Peritoneum (tissue), 1 donor: ENCODE measurements around the genes PPIA and NACAD.

DNA sequence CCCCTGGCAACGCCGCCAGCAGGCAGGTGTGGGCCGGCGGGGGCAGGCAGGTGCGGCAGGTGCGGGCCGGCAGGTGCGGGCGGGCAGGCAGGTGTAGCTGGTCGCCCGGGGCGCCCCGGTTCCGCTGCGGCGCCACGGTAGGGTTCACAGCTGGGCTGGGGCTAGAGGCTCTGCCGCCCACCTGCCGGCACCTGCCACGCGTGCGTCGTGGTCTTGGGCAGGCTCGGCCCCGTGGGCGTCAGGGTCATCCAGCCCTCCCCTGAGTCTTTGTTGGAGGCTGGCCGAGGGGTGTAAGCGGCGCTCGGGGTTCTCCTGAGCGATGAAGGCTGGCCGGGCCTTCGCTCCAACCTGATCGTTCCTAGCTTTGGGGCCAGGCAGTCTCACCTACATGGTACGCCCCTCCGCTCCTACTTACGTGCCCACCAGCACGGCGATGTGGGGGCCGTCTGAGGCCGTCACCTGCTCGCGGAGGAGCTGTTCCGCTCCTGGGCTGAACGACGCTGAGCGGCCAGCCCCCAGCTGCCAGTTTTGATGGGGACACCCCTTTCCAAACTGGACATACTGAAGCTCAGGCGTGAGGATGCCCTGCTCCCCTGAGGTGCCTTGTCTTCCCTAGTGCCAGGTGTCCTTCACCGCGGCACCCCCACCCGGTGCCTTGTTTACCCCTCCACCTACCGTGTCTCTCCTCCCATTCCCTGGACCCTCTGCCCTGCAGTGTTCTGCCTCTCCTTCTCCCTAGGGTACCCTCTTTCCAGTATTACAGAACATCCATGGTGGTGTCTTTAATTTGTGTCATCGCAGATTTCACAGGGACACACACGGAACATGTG is 582 bp downstream of the ZMIZ2 start:
- PRO-cap, result no peak

DNA sequence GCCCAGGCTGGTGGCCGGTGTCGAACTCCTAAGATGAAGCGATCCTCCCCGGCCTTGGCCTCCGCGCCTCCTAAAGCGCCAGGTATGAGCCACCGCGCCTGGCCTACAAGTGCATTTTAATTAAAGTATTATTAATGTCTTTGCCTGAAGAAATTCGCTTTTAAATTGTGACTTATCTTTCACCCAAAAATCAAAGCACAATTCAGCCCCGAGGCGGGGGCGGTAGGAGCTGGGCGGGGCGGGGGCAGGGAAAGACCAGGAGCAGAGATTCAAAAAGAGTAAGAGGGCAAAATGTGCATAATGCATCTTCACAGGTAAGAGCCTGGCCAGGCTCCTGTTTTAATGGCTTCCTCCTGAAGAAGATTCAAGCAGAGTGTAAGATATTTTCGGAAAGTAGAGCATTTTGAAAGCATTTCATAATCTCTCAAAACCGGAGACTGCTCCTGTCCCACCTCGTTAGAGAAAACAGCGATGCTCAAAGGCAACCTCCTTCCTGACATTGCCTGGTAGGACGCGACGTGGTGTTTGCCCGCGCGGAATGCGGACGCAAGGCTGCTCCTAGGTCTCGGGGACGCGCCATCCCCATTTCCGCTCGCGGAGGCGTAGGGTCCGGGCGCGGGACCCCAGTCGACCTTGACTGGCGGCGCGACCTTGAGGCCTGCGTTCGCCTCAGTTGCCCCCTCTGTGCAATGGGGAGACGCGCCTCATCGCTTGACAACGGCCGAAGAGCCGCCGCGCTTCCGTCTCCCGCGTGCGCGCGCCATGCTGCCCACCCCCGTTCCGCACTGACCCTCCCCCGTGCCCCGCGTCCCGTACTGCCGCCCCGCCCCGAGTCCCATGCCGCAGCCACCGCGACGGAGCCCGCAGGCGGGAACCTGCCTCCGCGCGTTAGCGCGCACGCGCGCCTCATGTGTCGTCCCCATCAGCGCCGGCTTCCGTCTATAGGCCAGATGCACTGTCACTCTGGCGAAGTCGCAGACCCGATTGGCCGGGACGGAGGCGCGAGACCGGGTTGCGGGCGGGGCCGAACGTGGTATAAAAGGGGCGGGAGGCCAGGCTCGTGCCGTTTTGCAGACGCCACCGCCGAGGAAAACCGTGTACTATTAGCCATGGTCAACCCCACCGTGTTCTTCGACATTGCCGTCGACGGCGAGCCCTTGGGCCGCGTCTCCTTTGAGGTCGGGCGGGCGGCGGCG is at the start of gene PPIA:
PPIA (plus strand) TSS at position 1,066 of the 1,196 bp plus-strand sequence.
- PRO-cap, result unidirectional peak, minus-strand start at position 540 of the sequence; bidirectional peak, plus-strand start at position 1,066 of the sequence, minus-strand start at position 782 of the sequence

DNA sequence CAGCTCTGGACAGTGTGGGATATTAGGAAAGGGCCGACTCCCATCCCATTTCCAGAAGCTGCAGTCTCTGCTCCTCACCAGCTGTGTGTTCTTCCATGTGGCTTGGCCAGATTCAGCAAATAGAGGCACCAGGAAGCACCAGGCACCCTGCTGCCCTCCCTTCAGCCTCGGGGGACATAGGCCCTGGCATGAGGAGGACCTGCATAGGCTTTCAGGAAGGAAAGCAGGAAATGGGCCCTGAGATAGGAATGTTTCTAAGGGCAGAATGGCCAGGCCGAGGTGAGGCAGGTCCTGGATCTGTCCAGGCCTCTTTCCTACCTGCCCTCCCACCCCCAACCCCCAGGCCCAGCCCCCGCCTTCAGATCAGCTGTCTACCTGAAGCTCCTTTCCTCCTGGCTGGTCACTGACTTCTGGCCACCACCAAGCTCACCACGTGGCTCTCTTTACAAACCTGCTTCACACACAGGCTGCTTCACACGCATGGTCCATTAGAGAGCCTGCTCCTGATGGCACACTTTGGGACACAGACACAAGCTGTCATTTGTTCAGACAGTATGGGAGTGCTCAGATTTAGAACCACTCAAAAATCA is 27.6 kb upstream of the PURB start:
- PRO-cap, result no peak

GRCh38 chr7:44953227-44953609 is 25.6 kb downstream of the MYO1G start:
- PRO-cap, result no peak

- PRO-cap, result no peak
Observed at GRCh38 chr7:44967321-44967871, 11.4 kb downstream of the MYO1G start.

DNA sequence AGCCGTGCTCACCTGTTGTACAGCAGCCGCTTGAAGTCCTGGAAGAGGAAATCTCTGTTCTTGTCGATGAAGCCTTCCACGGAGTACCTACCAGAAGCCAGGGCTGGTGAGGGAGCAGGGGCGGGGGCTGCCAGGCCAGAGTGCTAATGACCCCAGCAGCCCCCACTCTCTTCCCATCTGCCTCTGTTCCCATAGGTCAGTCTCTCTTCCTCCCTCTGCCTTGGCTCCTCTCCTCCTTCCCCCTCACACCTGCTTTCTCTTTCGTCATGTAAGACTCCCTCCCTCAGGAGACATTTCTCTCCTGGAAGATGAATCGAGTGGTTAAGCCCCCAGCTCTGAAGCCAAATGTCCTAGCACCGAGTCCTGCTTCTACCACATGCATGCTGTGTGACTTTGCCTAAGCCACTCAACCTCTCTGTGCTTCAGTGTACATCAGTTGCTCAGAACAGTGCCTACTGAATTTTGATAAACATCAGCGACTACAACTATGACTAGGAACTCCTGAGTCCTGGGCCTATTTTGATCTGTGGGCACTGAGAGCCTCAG is 10.9 kb downstream of the MYO1G start:
- PRO-cap, result no peak

DNA sequence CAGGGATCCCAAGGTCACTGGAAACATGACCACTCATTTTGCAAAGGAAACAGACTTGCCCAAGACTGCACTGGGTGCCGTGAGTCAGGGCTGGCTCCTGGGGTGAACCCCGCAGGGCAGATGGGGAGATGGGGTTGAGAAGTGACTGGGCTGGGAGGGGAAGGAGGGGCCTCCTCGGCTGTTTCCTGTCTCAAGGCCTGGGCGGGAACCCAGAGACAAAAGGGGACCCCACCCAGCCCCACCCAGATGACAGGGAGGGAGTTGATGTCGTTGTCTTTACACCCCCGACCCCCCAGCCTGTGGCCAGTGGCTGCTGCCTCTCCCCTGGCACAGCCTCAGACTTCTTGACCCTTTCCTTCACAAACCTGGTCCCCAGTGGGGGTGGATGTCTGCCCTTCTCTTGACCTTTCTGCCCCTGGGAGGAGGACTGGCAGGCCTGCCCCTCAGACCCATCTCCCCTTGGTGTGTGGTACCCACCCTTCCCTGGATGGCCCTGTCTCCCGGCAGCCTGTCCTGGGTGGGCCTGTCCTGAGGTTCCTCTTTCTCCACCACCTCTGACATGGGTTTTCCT is 1.4 kb downstream of the MYO1G start:
- PRO-cap, result no peak

- PRO-cap, result no peak
Observed at GRCh38 chr7:44979573-44980154, 849 bp upstream of the MYO1G start.

GRCh38 chr7:44985940-44987293 is 7.6 kb upstream of the MYO1G start:
- PRO-cap, result bidirectional peak, plus-strand start at chr7:44986738, minus-strand start at chr7:44986650

DNA sequence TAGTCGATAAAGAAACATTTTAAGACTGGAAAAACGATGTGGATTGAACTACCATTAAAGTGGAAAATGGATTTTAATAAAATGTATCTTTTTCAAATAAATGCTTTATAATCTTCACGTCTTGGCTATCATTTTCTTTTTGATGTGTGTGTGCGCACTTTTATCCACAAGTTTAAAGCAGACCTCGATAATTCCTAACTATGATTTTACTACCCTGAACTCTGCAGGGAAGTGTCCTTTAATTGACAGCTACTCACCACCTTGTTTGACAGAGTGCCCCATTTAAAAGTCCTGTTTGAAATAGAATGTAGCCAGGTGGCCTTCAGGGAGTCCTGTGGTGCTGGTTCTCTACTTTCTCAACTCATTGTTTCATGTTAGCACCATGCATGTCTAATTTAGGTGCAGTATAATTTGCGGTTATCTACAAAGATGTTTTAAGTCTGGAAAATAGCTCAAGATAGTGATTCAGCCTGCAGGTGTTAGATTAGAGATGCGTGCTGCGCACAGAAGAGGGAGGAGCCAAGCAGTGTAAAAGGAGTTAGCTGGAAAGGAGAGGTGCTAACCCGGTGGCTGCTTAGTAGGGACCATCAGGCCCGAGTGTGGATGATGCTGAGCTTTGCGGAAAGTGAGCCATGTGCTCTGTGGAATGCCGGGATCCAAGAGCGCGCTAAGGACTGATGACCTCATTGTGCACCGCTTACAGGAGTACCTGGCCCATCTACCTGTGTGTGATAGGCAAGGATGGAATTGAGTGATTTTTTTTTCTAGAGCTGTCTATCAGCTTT is 1.1 kb downstream of the CCM2 start:
- PRO-cap, result no peak

- PRO-cap, result no peak
Observed at GRCh38 chr7:45042654-45043104, 42.7 kb downstream of the CCM2 start.

DNA sequence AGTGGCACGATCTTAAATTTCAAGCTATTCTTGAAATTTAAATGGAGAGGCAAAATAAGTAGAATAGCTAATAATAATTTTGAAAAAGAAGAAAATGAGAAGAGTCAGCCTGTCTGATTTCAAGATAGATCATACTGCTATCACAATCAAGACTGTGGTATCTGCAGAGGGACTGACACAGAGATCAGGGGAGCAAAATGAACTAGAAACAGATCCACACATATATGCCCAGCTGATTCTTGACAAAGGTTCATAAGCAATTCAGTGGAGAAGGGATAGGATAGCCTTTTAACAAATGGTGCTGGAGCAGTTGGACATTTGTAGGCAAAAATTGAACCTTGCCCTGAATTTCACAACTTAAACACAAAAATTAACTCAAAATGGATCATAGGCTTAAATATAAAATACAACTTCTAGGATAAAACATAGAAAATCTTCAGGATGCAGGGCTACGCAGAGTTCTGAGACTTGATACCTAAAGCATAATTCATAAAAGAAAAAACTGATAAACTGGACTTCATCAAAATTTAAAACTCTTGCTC is 42.5 kb downstream of the NACAD start:
- PRO-cap, result no peak

GRCh38 chr7:45064449-45064884 is 24.3 kb downstream of the NACAD start:
- PRO-cap, result no peak

GRCh38 chr7:45088457-45089919 is at the start of gene NACAD:
Gene NACAD (minus strand): TSS chr7:45088969.
- PRO-cap, result no peak

DNA sequence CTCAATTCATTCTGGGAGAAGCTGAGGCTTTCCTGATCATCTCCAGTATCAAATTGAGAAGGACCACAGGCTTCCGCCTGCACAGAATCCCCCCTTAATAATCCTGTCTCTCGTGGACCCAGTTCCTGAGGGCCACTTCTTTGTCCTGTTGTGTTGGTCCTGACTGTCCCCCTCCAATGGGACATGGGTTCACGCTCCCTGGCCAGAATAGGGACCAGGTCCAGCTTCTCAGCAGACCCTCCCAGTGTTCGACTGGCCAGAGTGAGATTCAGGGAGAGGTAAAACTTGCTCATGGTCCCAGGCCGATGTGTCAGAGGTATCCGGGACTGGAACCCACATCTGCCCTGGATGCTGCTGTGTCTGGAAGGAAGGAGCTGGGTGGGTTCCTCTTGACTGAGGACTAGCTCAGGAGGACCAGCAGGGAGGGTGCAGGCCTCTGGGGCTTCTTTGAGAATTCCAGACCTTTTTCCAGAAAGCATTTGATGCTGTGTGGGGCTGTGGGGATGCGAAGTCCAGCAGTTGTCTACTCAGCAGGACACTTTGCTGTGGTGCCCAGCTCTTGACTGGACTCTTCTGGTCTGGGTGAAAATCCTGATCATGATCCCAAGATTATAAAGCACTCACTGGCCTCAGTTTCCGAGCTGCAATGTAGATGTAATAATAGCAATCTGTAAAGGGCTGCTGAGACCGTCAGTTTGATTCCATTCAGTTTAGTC is 1.6 kb downstream of the RAMP3 start:
- PRO-cap, result no peak

DNA sequence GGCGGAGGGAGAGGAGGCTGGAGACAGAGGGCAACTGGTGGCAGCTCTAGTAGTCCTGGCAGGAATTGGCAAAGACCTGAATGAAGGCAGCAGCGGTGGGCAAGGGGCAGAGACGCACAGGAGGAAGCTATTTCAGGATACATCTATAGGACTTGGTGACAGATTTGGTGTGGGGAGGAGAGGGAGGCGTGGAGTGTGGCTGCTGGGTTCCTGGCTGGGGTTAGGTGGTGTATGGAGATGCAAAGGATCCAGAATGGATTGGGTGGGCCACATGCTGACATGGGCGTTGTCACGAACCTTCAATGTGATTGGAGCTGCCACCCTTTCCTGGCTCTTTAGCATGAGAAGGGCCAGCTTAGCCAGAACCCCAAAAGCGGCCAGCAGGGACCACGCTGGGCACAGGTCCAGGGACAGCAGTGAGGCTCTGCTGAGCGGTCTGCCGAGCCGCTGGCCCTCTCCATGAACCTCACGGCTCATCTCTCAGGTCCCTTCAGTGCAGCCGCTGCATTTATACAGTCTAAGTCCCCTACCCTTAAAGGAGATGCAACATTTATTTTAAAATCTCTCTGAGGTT is 10.2 kb upstream of the ADCY1 start:
- PRO-cap, result no peak

DNA sequence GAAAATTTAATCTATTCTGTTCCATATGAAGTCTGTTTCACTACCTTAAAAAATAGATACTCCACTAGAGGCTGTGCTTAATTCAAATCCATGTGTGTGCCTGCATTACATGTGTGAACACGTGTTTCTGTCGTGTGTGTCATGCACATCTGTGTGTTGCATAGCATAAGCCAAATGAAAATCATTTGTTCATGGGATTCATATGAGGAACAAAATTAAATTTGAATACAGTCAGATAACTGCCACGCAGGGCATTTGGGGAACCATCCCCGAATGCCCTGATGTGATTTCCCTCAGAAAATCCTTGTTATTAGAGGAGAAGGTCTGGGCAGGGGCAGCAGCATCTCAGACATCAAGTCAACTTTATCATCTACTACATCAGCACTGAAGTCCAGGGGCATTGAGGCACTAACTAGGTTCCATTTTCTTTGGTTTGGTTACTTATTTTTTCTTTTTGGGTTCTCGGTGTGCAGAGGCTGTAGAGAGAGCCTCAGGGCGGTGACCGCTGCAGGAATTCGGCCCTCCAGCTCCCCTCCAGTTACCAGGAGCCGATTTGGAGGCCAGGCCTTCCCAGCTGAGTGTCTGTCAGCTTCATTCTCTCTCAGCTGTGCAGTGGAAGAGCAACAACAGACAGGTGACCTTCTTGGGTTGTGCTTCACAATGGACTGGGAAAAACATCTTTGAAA is 145.5 kb downstream of the ADCY1 start:
- PRO-cap, result no peak

DNA sequence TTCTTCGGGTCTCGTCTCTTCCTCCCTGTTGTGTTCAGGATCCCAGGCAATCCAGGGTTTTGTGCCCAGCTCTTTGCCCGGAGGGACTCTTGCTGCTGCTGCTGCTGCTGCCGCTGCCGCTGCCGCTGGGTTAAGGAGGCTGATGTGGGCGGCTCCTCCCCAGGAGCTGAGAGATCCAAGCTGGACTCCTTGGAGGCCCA is 6.9 kb downstream of the CCDC201 start:
- PRO-cap, result no peak

- PRO-cap, result no peak
Observed at GRCh38 chr7:45885558-45886315, 2.6 kb upstream of the IGFBP1 start.

- PRO-cap, result no peak
Observed at GRCh38 chr7:46155317-46155817, 234.3 kb upstream of the IGFBP3 start.